Ileum (tissue), 1 donor: ENCODE measurements around a stretch of chr16.

- PRO-cap = no peak
Measured at GRCh38 chr16:84834167-84834489, 14.3 kb downstream of the CRISPLD2 start.

DNA sequence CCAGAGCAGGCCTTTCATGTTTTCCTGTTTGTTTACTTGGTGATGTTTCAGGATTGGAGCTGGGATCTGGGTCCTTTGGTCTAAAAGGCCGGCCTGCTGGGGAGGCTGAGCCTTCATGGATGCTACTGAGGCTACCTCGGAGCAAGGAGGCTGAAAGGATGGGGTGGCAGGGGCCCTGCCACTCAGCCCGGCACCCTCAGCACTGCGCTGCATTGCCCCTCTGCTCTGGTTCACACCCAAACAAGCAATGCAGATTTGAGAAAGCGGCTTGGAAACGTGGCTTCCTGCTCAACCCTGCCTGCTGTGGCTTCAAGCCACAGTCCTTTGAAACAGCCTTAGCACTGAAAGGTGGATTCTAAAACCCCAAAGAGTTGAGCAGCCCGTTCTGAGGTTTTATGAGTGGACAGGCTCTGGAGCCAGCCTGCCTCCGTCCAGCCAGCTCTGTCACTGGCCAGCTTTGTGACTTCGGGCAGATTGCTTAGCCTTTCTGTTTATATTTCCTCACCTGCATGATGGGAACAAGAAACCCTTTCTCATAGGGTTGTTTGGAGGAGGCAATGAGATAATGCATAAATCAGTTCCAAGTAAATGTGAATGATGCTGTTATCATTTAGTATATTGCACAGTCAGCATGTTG is 23.4 kb downstream of the CRISPLD2 start:
- PRO-cap = no peak

DNA sequence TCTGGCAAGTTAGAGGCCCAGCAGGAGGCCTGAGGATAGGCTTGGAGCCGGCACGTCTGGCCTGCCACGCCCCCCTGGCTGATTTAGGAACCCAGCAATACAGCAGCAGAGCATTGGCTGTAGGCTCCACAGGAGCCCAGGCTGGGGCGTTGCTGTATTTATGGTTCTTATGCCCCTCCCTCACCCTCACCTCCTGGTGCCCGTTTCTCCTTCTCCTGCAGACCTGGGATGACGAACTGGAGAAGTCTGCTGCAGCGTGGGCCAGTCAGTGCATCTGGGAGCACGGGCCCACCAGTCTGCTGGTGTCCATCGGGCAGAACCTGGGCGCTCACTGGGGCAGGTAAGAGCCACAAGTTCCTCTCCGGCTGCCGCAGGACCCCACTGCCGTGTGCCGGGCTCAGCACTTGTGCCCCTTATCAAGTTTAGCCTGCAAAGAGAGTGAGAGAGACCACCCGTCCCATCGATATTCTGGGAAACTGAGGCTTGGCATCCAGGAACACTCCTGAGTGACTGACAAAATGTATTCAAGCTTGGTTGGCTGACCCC is 25.9 kb downstream of the CRISPLD2 start:
- PRO-cap = no peak

- PRO-cap = no peak
Measured at GRCh38 chr16:84893712-84894345, 74.0 kb downstream of the CRISPLD2 start.

DNA sequence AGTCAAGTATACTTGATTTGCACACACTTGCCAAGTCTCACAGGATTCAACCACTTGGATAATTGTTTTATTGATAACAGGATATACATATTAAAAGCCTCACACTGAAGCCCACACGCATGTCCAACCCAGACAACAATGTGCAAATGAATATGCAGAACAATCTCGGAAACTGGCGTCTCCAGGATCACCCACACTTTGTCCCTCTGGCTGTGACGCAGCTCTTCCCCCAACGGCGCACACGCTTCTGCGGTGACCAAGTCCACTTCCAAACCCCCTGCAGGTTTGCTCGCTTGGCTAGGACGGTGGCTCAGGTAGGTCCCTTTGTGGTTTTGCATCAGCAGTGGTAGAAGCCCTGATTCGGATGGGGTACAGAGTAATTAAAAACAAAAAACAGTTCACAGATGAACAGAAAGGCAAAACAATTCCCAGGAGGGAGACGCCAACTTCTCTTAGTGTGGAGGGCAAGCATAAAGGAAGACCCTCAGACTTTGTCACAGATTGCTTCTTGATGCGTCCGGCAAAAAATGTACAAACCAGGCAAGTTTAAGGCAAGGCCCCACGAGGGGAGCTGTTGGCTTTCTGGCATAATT is 36.7 kb downstream of the ZDHHC7 start:
- PRO-cap = no peak

DNA sequence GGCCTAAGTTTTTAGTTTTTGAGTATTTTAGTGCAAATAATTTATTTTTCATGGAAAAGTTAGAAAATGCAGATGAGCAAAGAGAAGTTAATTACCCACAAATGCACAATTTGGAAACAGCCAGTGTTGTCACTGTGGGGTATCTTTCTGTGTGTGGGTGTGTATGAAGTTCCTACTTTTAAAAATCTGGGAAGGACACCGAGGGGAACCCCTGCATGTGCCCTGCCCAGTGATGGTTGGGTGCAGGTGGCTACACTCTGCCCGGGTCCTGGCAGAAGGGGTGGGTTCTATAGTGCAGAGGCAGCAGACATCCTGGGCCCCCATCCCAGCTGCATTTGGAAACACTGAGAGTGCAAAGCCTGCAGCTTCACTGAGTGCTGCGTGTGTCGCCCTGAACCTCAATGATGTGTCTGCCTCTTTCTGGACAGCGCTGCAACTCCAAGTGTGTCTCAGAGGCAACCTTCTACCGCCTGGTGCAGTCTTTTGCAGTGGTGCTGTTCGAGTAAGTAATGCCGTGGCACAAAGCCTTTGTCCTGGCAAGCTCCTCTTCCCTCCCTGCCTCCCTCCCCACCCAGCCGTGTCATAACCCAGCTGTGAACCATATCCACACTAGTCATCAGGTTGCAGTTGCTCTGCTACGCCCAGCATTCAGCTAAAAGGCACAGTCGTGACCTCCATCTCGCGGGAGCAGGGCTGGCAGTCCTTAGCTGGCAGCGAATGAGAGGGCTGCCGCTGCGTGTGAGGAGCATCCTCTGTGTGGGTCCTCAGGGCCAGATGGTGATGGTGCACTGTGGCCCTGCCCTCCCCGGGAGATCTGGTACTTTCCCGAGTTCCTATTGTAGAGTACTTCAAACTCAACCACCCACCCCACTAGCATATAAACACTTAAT is 39.5 kb downstream of the CIBAR2 start:
- PRO-cap = no peak

- PRO-cap = no peak
Measured at GRCh38 chr16:85137064-85137310, 24.7 kb upstream of the CIBAR2 start.

GRCh38 chr16:85170502-85171126 is 58.3 kb upstream of the CIBAR2 start:
- PRO-cap = no peak

- PRO-cap = no peak
Measured at GRCh38 chr16:85232336-85232714, 120.1 kb upstream of the CIBAR2 start.

DNA sequence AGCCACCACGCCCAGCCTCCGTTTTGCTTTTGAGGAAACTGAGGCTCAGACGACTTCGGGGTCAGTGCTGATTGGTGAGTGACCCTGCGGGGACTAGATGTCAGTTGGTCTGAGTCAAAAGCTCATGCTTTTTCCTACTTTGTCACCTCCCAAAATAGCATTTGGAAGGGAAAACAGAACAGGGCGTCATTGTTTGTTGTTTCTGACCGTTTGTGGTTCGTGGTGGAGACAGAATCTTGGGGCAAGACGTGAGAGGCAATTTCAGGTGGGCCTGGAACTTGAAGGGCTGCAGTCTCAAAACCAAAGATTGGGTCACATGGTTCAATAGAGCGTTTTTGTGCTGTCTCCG is 210.6 kb upstream of the CIBAR2 start:
- PRO-cap = no peak

- PRO-cap = bidirectional peak, plus-strand start at chr16:85335449, minus-strand start at chr16:85335393
Measured at GRCh38 chr16:85335154-85335575, 222.9 kb upstream of the CIBAR2 start.

GRCh38 chr16:85360138-85361308 is 248.3 kb upstream of the CIBAR2 start:
- PRO-cap = bidirectional peak, plus-strand start at chr16:85360722, minus-strand start at chr16:85360471

DNA sequence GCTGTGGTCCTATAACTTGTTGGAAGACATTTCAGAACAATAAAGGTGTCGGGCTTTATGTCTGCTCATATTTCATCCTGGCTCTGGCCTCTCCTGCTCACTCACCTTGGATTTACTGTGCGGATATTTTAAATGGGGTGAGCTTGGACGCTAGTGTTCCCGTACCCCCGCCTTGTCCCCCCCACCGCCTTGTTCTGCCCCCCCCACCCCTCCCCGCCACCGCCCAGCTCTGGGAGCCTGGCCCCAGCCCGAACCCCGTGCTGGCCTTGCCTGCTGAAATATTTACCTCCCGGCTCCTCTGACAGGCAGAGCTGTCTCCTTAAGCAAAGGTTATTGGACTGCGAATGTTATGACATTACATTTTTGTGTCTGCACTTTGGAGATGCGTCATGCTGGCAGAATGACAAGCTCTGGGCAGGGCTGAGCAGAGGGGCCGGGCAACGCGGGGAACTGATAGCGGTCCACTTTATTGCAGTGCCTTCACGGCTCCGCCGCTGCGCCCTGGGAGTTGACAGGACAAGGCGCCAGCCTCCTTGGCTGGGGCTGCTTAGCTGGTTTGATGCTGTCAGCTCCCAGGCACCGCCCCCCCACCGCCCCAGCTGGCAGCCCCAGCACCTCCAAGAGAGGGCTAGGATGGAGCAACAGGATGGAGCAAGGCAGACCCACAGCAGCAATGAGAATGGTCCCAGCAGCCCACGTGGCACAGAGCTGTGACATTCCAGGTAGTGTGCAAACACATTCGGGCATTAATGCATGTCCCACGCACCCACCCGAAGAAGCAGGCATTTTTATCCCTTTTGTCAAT is 222.4 kb upstream of the GSE1 start:
- PRO-cap = bidirectional peak, plus-strand start at position 506 of the sequence, minus-strand start at position 257 of the sequence

DNA sequence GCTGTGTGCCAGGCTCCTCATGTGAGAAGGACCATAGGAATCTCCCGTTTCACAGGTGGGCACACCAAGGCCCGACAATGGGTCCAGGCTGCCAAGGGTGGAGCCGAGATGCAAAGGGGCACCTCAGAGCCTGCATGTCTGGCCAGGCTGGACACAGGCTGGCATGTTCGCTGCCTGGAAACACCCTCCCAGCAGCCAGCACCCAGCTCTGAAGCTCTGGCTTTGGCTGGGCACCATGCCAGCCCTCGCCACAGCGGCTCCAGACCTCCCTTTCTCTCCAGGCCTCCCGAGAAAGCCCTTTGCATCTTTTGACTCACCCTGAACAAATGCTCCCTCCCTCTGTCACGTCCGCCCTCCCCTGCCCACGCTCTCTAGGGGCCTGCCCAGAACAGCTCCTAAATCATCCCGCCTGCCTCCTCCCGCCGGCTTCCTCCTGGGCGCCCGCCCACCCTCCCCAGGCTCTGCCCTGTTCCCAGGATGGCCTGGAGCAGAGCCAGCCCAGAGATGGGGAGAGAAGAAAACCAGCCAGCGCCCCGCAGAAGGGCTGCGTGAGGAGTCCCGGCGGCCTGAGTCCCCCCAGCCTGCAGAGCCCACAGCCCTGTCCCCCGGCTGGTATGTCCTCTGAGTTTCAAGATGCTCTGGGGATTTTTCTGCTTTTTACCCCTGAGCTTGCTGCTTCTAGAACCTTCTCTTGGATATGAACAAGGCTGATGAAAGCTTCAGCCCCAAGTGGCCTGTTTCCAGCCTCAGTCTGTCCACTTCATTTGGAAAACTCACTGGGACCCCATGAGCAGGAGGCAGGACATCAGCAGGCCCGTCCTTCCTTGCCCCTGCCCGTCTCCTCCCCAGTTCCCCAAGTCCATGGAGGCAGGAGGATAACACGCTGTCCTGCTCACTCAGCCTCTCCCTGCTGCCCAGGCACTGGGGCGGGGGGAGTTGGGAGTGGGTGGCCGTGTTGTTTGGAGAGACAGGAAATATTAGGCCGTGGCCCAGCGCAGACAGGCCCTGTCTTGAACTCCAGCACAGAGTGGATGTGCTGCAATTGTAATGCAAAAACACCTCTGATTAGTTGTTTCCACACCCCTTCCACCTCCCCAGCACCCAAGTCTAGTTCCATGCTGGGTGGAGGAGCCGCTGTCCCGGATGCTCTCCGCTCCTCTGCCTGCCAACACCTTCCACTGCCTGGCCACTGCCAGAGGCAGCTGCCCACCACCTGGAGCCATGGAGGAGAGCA is 217.3 kb upstream of the GSE1 start:
- PRO-cap = no peak

- PRO-cap = no peak
Measured at GRCh38 chr16:85459490-85460353, 153.4 kb upstream of the GSE1 start.

DNA sequence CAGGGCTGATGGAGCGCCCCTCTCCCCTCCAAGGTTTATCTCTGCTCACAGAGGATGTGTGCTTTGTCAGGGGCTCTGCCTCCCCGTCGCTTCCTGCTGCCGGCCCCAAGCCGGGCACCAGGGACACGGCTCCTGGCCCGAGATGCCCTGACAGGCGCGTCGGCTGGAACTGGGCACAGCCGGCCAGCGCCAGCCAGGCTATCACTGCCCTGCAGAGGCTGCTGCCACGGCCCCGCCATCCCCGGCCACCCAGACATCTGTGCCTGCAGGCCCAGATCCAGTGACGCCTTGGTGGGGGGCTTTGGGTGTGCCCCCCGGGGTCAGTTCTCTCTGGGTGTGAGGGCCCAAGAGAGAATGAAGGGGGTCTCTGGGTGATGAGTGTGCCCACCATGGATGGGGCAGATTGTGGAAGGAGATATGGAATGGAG is 95.2 kb upstream of the GSE1 start:
- PRO-cap = no peak

- PRO-cap = no peak
Measured at GRCh38 chr16:85520651-85521382, 92.3 kb upstream of the GSE1 start.

DNA sequence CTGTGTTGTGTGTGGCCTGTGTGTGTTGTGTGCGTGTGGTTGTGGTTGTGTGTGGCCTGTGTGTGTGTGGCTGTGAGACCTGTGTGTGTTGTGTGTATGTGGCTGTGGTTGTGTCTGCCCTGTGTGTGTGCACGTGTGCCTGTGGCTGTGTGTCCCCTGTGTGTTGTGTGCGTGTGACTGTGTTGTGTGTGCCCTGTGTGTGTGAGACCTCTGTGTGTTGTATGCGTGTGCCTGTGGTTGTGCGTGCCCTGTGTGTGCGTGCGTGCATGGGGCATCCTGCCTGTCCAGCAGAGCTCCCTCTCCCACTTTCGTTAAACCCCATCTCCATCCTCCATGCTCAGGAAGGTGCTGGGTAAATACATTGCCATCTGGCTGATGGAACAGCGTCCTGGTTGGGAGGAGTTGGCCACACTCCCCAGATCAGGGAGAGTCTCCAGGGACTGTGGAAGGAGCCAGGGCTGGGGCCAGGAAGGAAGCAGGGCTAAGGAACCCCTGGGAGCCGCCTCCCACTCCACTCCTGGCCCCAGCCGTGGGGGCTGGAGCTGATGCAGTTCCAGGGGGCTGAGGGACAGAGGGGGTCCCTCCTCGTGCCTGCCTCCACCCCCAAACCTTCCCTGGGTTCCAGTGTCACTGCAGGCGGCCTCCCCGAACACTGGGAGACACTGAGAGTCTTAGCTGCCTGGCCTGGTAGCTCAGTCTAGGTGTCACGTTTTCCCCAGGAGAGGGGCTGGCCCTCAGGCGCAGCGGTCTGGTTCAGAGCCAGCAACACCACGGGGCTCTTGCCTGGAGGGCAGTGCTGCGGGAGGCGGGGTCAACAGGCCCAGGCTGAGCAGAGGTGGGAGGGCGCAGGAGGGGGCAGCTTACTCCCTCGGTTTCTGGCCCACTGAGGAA is 89.8 kb upstream of the GSE1 start:
- PRO-cap = no peak

DNA sequence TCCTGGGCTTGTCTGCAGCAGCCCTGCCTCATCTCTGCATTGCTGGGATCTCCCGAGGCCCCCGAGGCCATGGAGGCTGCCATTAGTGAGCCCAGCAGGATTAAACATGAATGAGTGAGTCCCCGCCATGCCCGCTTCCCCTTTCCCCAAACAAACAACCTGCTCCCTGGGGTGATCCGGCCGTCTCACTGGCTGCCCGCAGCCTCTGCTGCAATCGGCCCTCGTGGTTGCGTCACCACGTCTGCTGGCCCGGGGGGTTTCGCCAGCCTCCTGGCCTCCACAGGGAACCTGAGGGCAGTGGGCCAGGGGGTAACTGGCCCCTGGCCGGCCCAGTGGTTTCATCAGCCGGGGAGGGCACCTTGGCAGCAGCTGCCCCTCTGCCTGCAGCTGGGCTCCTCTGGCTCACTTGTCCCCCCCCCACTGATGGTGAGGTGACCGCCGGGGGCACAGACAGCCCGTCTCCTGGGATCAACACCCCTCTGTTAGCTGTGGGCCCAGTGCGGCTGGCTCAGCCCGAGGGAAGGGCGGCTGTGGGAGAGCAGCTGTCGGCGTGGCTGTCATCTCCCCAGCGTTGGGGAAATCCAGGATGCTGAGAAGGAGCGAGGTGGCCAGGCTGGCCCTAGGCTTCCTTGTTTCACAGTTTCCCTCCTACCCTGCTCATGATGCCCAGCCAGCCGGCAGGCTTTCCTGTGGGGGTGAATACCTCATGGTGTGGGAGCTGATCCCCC is 88.1 kb upstream of the GSE1 start:
- PRO-cap = no peak

DNA sequence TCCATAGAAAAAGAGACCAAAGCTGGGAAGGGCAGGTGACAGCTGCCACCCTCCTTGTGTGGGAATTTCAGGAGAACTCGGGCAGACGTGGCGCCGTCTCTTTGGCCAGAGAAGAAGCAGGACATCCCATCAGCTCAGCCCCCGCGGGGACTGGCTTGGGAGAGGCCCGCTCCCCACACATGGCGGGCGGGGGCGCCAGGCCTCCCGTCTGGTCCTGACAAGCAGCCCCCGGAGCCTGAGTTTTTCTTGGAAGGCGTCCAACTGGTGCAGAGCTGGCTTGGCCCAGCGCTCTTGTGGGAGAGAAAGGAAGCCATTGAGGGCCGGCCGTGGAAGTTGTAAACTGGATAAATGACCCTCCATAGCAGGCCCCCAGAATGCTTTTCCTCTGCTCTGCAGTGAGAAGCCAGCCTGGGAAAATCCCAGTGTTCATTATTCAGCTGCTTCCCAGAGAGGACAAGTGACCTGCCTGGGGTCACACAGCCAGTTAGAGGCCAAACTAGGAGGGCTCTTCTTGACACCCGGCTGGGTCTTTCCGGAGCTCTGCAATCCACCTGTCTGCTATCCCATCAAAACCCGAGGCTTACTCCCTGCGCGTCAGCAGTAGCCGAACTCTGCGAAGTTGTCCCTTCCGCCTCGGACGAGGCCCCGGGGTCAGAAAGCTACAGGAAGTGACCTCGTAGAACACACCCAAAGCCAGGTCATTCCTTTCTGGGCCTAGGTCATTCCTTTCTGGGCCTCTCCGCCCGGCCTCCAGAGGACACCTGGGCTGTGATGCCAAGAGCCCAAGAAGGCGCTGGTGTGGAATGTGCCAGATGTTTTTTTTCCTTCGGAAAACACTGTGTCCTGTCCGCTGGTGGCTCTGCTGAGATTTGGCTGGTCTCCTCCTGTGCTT is 39.0 kb upstream of the GSE1 start:
- PRO-cap = unidirectional peak, minus-strand start at position 621 of the sequence